Pericardium (tissue), 1 donor: ENCODE measurements around the genes EFEMP2 and RAB1B.

- RRBS: no CpG with 5 or more reads among the region's 24 CpGs
These were observed 4.1 kb downstream of the RNASEH2C start for GRCh38 chr11:65716003-65717482.

DNA sequence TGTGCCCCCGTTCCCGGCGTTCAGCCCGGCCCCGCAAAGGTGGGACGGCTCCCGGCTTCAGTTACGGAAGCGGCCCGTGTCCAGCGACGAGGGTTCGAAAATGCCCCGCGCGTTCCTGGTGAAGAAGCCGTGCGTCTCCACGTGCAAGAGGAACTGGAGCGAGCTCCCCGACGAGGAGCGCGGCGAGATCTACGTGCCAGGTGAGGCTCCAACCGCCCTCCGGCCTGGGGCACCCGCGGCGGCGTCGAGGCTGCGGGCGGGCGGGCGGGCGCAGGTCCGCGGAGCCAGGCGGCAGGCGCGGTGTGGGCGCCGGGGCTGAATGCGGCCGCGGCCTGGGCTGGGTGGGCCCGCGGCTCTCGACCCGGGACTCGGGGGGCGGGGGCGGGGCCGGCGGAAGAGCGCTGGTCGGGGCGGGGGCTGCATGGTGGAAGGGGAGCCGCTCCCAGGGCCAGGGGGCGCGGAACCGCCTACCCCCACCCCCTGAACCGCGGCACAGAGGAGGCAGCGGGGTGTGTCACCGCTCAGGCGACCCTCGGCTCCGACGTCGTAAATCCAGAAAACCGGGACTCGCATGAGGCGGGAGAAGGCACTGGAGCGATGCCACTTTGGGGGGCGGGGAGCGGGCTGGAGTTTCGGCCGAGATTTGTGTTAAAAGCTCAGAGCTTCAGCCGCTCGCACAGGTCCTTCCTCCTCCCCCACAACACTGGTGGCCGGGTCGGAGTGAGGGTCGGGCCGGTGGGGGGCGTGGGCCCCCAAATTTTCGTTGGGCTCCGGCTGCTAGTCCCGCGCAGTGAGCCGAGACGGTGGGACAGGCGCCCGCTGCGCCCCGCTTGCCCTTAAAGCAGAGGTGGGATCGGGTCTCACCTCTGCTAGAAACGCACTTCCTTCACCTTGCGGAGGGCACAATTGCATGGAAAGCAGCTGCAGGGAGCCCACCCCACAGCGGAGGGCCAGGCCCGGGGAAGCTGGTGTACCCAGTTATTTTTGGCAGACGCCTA lies 710 bp downstream of the OVOL1 start:
- RRBS: 2% methylated on average over 19 of the region's 104 CpGs

- RRBS: 1% methylated on average over 8 of the region's 22 CpGs
These were observed 639 bp downstream of the MUS81 start for GRCh38 chr11:65860930-65861213.

DNA sequence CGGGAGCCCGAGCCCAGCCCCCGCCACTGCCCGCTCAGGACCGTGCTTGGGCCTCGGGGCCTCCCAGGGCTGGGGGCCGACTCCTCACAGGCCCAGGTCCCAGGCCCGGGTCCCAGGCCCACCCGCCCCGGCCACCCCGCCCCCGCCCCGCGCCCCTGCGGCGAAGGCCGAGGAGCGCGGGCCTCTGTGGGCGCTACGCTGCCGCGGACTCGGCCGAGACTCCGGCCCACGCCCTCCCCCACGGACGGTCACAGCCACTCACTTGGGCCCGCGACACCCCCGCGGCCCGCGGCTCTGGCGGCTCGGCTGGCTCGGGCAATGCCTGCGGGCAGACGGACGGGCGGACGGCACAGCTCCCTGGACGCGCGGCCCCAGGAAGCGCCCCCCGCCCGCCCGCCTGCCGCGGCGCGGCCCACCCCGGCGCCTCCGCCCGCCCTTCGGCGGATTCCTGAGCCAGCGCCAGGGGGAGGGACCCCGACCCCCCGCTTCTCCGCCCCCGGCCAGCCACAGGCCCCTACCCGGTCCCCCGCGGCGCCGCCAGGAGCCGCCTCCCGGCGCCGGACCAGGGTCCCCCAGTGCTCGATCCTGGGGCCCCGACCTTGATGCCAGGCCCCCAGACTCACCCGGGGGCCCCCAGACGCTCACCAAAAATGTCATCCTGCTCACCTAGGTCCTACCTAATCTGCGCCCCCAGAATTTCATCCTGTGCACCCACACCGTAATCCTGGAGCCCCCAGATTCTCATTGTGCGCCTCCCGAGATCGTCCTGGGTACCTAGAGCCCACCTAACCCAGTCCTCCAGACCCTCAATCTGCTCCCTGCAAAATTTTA lies at the start of gene EFEMP2:
Gene EFEMP2, minus strand, starts transcription at position 380 of the 831 bp plus-strand sequence.
- RRBS: 7% methylated on average over 34 of the region's 83 CpGs

DNA sequence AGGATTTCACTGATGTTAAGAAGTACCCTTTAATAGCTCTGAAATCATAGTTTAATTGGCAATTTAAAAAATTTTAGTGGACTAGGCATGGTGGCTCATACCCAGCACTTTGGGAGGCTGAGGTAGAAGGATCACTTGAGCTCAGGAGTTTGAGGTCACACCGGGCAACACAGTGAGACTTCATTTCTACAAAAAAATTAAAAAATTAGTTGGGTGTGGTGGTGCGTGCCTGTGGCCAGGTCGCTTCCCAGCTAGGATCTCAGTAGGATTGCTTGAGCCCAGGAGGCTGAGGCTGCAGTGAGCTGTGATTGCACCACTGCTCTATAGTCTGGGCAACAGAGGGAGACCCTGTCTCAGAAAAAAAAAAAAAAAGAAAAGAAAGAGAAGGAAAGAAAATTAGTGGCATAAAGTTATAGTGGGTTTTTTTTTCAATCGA lies 1.6 kb downstream of the FOSL1 start:
- RRBS: no CpG with 5 or more reads among the region's 4 CpGs

- RRBS: no CpG with 5 or more reads among the region's 24 CpGs
These were observed 7.0 kb downstream of the SART1 start for GRCh38 chr11:65968057-65969468.

- RRBS: no CpG with 5 or more reads among the region's 13 CpGs
These were observed 1.2 kb downstream of the CST6 start for GRCh38 chr11:66012929-66013550.

DNA sequence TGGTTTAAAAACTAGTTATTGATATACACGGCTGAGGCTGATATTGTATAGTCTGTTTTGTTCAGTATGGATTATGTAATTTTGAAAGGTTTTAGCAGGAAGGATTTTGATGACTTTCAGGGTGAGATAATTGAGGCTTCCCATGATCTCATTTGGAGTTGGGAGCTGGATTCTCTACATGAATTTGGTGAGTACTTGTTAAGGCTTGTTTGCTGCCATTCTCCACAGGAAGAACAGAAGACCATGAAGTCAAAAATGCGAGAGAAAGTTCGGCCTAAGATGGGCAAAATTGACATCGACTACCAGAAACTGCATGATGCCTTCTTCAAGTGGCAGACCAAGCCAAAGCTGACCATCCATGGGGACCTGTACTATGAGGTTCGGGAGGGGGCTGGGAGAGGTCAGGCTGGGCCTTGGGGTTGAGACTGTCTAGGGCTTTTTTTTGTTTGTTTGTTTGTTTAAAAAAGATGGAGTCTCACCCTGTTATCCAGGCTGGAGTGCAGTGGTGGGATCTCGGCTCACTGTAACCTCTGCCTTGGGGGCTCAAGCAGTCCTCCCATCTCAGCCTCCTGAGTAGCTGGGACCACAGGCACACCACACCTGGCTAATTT lies 8.3 kb downstream of the SF3B2 start:
- RRBS: no CpG with 5 or more reads among the region's 6 CpGs

GRCh38 chr11:66111978-66112318 lies 41.9 kb downstream of the PACS1 start:
- RRBS: no CpG with 5 or more reads among the region's 5 CpGs

GRCh38 chr11:66126183-66126417 lies 56.0 kb downstream of the PACS1 start:
- RRBS: no CpG with 5 or more reads among the region's 2 CpGs

GRCh38 chr11:66126589-66127726 lies 56.9 kb downstream of the PACS1 start:
- RRBS: 27% methylated on average over 3 of the region's 17 CpGs

DNA sequence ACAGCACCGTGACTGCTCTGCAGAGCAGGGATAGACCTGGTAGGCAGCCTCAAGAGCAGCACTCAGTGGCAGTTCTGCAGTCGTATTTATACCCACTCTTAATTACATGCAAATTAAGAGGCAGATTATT lies 73.9 kb upstream of the KLC2 start:
- RRBS: no CpG with 5 or more reads among the region's 2 CpGs

- RRBS: no CpG with 5 or more reads among the region's 15 CpGs
These were observed 37.2 kb upstream of the KLC2 start for GRCh38 chr11:66220165-66220873.

GRCh38 chr11:66267260-66267690 lies 1.2 kb upstream of the RAB1B start:
- RRBS: 4% methylated on average over 9 of the region's 37 CpGs

DNA sequence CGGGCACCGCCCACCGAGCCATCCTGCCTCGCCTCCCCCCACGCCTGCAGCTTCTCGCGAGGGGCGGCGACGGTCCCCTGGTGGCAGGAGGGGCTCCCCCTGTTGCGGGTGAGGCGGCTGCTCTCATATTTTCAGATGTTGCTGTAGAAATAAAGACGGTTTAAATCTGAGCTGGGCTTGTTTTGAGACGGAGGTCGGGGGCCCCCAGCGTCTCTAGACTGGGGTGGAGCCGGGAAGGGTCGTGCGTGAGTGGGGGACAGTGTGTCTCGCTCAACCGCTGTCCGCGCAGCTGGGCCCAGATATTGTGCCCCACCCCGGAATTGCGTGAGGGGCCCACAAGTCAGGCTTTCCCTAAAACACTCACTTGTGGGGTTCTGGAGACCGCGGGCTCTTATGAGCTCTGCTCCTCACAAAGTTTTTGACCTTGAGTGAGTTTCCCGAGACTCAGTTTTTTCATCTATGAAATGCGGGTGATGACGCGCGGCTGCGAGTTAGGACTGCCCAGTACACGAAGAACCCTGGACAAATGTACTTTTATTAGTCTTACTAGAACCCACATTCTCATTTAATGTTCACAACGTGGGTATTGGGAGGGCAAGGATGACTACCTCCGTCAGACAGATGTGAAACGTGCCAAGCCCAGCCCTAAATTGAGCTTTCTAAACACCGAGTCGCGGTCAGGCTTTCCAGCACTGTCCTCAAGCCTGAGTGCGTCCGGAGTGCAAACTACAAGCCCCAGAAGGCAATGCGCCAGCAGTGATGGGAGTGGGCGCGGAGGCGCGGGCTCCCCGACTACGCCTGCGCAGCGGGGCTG lies 541 bp upstream of the RAB1B start:
- RRBS: 2% methylated on average over 6 of the region's 51 CpGs

GRCh38 chr11:66268505-66269009 lies at the start of gene RAB1B:
Gene RAB1B, plus strand, starts transcription at chr11:66268639.
- RRBS: 2% methylated on average over 6 of the region's 51 CpGs

DNA sequence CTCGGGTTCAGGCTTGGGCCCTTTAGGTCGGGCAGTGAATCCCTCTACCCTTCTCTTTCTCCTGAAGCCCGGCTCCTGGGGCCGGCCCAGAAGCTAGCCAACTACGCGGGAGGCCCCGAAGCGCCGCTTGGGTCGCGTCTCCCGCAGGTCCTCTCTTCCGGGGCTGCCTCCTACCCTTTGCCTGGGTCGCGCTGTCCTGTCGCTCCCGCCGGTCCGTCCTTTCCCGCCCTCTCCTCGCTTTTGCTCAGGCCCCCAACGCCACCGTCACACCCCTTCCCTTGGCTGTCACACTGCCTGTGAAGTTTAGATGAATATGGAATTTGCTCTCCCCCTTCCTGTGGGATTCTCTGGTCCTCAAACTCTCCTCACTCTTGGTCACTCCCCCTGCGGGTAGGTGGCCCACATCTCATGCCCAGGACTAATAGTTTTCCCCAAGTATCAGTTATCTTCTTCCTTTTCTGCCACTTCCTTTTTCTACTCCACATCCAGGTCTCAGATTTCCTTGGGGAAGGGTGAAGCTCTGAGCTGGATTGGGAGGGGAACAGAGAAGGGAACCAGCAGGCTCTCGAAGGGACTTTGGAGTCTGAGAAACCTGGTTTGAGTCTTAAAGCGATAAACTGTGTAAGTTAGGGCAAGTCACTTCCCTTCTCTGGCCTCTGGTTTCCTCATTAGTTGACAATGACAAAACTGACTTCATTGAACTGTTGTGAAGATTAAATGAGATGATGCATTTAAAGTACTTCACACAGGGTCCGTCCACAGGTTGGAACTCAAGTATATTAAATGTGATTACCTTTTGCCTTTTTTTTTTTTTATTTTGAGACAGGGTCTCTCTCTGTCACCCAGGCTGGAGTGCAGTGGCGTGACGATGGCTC lies 872 bp downstream of the RAB1B start:
- RRBS: 1% methylated on average over 15 of the region's 29 CpGs

- RRBS: no CpG with 5 or more reads among the region's 2 CpGs
These were observed 9.1 kb downstream of the RIN1 start for GRCh38 chr11:66327132-66327441.

DNA sequence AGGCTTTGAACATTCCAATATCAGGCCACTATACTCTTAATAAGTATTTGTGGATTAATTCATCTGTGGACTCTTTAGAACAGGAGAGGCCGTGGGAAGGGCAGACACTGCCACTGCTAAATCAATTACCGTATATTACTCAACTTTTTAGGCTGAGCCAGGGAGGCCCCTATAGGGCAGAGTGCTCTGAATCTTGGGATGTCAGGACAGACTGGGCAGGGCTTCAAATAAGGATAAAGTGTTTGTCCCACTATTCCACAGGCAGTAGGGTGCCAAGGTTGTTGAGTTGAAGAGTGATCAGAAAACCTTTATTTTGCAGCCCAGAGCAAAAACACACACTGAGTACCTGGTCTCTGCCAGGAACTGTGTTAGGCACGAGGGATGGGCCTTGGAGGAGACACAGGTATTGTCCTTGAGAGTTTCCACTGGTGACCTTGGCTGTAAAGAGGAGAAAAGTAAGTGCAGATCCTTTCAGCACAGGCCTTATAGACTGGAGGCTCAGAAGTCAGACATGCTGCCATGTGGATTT lies 1.7 kb upstream of the B4GAT1 start:
- RRBS: no CpG with 5 or more reads among the region's 3 CpGs

DNA sequence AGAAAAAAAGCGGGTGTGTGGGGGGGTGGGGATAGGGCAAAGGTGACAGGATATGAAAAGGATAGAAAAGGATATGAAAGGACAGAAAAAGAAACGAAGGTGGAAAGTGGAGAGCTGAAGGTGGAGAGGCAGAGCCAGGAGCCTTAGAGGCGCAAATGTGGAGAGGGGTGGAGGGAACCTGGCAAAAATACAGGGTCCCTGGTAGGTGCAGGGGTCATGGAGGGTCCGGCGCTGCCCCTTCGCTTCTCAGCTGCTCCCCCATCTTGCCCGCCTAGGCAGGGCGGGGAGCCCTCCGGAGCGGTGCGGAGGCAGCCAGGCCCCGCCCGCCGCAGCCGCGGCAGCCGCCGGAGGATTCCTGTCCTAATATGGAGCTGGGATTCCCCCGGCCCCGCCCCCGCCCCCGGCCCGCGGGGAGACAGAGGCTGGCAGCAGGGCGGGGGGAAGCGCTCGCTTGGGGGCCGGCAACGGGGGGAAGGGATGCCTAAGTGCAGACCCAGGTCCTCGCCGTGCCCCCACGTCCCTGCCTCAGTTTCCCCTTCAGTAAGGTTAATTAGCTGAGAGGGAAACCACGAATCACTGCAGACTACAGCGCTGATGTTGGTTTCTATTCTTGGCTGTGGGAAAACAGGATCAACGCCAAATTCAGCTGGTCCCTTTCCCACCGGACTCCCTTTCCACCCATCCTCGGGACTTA lies 1.0 kb upstream of the NPAS4 start:
- RRBS: 5% methylated on average over 22 of the region's 37 CpGs